ENCODE measurements around a stretch of chr10.

DNA sequence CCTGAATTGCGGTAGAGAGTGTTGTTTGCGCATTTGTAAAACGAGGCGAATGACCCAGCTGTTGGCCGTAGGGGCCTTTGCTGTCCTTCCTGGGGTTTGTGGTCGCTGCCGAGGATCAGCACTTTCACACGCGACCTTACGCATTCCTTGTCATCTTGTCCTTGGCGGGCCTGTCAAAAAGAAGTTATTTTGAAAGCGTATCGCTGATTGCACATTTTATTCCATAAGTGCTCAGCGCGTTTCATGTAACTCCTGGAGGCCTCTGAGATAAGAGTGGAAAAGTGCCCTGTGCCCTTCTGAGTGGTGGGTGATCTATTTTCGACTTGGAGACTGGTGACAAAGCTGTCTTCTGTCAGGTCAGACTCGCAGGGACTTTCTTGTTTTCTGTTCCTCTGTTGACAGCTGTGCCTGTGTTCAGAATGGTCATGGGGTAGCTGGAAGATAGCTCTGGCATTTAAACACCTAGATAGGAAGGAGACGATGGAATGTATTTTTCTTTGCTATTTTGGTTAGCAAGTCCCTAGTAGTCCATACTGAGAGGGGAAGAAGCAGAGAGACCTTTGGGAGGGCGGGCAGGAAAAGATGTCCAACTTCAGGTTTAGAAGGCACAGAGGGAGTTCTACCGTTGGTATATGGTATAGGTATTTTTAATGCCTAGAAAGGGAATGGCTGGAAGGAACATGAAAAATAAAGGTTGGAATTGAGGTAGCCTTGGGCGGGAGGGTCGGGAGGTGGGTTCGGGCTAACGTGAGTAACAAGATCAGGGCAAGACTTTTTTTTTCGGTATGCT is 41.1 kb downstream of the RBM20 start:
- PRO-cap: no peak

- PRO-cap: no peak
These were observed 54.8 kb downstream of the RBM20 start for GRCh38 chr10:110699061-110699216.

DNA sequence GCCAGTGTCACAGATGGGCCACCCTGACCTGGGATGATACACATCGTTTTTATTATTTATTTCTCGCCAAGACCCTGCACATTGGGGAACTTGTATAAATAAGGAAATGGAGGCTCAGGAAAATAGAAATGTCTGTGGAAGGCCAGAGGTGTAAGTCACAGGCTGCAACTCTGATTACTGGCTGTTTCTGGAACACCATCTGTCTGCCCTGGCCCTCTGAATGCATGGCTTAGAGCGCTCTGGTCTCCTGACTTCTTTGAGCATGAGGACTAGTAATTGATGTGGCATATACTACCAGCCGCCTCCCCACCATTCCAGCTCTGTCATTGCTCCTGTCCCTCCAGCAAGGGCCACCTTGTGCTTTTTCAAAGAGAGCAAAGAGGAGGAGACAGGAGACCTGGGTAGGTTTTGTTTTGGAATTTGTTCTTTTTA is 81.7 kb upstream of the PDCD4 start:
- PRO-cap: no peak

DNA sequence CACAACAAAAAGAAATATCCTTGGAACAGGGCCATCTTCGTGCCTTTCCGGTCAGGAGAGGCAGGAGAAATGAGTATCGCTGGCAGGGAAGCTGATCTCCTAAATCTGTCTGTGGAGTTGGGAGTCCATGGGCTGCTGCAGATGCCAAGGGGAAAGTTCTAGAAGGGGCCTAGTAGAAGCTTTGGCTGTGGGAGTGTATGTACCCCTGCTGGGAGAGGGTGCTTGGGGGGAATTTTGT is 51.1 kb upstream of the PDCD4 start:
- PRO-cap: no peak

DNA sequence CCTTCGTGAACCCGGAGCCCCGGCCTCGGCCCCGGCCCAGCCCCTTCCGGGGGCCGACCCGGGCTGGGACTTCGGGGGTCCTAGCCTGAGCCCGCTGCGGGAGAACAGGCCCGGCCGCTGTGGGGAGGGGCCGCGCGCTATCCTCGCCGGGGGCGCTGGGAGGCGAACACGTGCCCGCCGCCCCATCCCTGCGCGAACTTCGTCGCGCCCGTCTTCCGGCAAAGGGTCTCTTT is 689 bp downstream of the PDCD4 start:
- PRO-cap: no peak

DNA sequence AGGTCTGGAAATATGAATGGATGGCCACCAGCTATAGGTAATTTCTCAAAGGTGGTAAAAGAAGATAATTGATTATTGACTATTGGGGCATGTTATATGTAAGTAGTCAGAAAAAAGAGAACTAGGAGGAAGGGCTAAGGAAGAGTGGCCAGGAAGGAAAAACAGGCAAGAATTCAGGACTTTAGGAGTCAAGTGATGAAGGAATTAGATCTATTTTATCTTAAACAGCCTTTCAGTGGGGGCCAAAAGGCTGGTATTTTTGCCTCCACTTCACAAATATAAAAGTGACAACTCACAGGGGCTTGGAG is 208.1 kb downstream of the GPAM start:
- PRO-cap: no peak

GRCh38 chr10:112156905-112157635 is 26.5 kb downstream of the GPAM start:
- PRO-cap: no peak

DNA sequence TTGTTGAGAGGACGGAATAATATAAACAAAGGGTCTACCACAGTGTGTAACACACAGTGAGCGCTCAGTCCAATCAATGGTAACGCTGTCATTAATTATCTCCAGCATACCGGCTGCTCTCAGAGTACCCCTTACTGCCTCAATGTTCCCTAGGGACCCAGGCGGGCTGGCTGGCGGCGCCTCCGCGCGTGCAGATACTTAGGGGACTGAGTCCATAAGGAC is 425 bp downstream of the GPAM start:
- PRO-cap: no peak

GRCh38 chr10:112329976-112330878 is 43.7 kb upstream of the ACSL5 start:
- PRO-cap: unidirectional peak, minus-strand start at chr10:112330632

- PRO-cap: no peak
These were observed 1.8 kb upstream of the ACSL5 start for GRCh38 chr10:112372114-112372548.

- PRO-cap: no peak
These were observed 530 bp downstream of the ACSL5 start for GRCh38 chr10:112374422-112374870.

- PRO-cap: bidirectional peak, plus-strand start at chr10:112375256, minus-strand start at chr10:112375169; bidirectional peak, plus-strand start at chr10:112375826, minus-strand start at chr10:112375746
These were observed 1.3 kb downstream of the ACSL5 start for GRCh38 chr10:112375023-112375854.

DNA sequence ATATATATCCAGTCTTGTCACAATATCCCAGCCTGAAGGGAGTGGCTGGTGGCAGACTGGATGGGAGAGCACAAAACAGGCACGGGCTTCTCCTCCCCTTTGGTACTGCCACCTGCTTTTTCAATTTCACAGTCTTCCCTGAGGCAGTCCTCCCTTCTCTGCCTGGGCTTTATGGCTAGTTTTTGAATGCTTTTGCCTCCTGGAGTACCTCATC is 18.9 kb downstream of the ACSL5 start:
- PRO-cap: no peak

GRCh38 chr10:112413112-112413518 is 33.6 kb downstream of the ZDHHC6 start:
- PRO-cap: no peak

- PRO-cap: no peak
These were observed 242.1 kb downstream of the VTI1A start for GRCh38 chr10:112689063-112689497.

DNA sequence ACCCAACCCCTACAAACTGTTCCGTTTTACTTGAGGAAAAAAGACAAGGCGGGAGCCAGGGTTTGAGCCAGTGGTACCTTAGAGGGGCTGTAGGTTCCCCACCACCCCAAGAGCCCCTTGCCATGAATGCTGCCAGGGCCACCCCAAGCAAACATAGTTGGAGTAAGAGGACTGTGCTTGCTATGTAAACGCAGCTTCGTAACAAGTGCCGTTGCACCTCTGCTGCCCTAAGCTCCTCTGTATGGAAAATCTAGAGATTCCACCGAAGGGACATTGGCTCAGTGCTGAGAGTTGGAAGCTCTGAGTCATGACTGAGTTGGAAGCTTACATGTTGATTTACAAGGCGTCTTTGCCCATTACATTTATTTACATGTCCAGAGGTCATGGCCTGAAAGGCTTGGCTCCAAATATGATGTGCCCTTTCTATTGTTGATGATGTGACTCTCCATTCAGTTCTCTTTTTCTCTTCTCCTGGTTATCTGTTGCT is 233.2 kb upstream of the TCF7L2 start:
- PRO-cap: no peak

DNA sequence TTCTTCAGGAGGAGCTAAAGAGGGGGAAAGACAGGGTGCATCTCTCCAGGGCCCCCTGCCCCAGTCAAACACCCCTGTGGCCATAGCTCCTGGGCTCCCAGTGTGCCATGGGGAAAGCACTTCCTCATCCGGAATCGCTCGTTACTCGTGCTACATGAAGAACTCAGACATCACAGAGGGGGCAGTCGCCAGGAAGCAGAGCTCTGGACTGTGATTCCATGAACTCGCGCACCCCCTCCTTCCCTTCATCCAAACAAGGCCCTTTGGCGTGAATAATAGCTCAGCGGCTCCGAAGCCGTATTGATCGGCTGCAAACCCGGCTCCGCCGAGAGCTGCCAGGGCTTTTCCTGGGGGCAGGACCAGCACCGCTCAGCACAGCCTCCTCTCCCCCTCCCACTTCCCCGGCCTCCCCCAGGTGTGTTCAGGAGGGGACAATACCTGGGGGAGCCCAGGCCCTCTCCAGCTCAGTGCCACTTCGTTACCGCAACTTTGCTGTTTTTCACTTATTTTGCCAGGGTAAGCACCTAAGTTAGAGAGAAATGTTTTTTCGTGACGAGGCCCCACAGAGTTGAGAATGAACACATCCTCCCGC is 129.0 kb upstream of the TCF7L2 start:
- PRO-cap: no peak

- PRO-cap: no peak
These were observed 34.0 kb upstream of the TCF7L2 start for GRCh38 chr10:112916069-112916509.

- PRO-cap: no peak
These were observed 9.3 kb downstream of the TCF7L2 start for GRCh38 chr10:112959055-112960071.

DNA sequence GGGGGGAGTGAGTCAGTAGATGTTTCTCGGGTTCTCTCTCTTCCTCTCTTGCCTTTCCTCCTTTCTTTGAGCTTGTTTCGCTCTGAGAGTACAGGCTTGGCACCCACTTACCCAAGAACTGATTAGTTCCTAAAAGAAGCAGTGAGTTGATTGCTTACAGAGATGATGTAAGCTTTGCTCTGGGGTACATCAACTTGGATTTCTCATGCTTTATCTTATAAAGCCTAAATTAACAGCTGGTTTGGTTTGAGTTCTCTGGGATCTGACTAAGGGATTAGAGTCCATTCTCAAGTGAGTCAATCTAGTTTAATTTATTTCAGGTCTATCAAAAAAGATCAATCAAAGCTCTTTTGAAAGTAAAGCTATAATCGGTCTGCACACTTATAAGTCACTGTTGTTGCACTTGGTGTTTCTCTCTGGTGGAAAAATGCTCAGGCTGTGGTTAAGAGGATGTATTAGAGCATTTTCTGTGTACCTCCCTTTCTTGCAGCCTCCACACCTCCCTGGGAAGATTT is 36.2 kb downstream of the TCF7L2 start:
- PRO-cap: no peak